Hair follicular keratinocyte (primary cell): ENCODE measurements around a stretch of chr14.

GRCh38 chr14:106174063-106174519, 647.7 kb downstream of the TMEM121 start:
- RAMPAGE, long total RNA: no peak

DNA sequence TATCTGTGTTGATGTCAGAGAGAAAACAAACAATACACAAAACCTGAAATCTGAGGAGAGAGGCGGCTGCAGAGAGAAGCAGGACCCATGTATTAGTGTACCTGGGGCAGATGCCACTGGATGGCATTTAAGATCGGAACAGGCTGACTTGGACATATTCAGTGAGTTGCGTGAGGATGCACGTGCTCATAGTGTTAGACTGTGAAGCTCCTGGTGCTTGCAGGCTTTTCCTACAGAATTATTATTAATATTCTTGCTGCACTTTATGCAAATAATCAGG, 810.3 kb downstream of the TMEM121 start:
- RAMPAGE, long total RNA: no peak

- RAMPAGE, long total RNA: no peak
Measured at GRCh38 chr14:106401177-106401700, 874.9 kb downstream of the TMEM121 start.

DNA sequence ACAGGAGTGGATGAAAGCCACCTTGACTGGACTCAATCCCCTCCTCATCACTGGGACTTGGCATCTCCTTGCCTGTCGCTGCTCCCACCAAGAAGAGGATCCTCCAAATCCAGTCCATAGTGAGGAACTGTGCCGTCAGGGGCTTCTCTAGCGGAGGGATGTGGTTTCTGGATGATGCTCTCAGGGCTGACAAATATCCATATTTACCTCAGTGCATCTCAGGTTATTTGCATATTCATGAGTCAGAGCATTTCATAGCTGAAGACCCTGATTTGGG, 1096.2 kb downstream of the TMEM121 start:
- RAMPAGE, long total RNA: no peak

DNA sequence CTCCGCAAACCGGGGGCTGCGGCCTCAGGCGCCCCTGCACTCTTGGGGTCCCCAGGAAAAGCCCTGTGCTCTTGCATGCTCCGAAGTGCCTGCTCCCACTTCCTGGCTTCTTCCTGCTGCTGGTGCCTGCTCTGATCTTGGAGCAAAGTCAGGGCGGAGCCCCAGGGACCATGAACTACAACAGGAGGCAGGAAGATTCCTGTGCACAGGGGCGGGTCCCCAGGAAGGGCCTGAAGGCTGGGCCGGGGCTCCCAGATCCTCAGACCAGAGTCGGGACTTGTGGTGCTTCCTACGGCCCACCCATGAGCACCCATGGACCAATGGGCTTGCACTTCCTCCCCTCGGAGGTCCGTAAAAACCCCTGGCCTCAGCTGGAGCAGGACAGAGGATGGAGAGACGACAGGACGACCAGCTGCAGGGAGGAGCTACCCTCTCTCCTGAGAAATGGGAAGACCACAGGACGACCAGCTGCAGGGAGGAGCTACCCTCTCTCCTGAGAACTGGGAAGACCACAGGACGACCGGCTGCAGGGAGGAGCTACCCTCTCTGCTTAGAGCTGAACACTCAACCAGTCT, 1287.1 kb downstream of the TMEM121 start:
- RAMPAGE, long total RNA: no peak